Suprapubic skin (tissue), 4 donors: ENCODE measurements around a stretch of chr6.

GRCh38 chr6:166690990-166691670 lies 64.1 kb upstream of the RPS6KA2 start:
- PRO-cap = no peak
- RAMPAGE, long total RNA, 4 experiments = no peak in any of the 4 experiments

DNA sequence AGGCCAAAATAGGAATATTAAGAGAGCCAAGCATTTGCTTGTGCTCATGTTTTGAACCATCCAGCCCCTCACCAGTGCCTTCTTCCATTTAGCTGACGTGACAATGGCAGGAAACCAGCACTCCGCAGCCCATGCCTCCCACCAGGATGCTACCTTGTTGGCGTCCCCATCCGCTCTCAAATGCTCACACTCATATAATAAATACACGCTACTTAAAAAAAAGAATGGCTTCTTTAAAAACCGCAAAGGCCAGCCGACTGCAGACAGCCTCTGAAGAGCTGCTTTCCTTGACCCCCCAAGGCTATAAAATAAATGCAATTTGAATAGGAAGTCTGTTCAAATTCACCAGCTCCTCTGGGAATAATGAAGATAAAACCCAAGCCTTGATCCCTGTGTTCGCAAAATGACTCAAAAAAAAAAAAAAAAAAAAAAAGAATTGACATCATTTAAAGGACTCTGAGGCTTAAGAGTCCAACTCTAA lies 29.0 kb downstream of the RNASET2 start:
- PRO-cap = no peak
- RAMPAGE, long total RNA, 4 experiments = no peak in any of the 4 experiments

- PRO-cap = no peak
- RAMPAGE, long total RNA, 4 experiments = no peak in any of the 4 experiments
Measured at GRCh38 chr6:166954964-166955671, 1.2 kb downstream of the RNASET2 start.

DNA sequence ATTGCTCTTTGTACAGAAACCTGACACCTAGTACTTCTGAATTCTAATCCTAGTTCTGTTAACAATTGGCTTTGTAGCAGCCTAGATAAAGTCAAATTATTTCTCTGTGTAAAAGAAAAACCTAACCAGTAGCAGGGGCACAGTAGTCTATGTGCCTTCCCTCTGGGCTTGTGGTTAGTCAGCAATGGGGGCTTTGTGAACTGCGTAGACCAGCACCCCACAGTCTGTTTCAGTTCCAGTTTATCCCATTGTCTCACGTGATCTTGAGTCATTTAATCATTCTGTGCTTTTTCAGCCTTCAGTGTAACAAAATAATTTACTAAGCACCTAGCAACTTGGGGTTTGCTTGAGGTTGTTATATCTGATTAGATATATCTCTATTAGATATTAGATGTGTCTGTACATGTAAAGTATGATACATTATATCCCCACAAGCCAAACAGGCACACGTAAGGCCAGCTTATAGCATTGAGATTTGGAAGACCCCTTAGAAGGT lies 28.0 kb upstream of the CCR6 start:
- PRO-cap = no peak
- RAMPAGE, long total RNA, 4 experiments = no peak in any of the 4 experiments

DNA sequence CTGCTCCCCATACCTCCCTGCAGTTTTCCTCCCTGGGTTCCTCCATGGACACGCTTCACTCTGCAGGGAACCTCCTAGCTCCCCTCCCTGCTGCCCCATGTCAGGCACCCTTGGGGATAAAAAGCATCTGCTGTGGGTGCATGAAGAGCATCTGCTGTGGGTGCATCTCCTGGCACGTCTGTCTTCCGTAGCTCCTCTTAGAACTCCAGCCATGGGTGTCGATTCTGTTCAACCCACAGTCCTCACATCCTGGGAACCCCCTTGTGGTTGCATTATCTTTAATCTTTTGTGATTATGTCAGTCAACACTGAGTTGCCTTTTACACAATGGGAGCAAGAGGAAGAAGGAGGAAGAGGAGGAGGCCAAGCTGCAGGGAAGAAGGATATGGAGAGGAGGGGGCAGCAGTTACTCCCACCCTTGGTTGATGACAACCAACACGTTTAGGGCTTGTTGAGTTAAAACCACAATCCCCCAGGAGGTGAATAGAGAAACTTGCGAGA lies 24.1 kb upstream of the CCR6 start:
- PRO-cap = no peak
- RAMPAGE, long total RNA, 4 experiments = no peak in any of the 4 experiments

DNA sequence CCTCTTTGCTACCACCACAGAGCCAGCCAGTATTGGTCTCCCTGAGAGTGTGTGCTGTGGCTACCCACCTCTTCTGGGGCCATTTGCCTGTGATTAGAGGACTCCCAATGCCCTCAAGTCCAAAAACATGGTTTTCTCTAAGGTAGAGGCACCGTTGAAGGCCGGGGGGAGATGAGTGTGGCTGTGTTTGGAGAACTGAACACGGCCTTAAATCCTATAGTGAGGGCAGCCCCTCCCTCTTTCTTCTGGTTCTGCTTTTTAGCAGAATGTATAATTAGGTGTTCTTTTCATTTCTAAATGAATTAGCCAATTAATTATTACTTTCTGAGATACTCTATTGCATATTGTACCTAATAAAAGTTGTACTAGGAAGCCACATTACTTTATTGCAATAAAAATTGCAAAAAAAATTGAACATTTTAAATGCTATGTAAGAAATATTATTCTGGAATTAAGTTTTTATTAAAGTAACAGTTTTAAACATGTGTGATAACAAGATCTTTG lies 2.6 kb downstream of the CCR6 start:
- PRO-cap = no peak
- RAMPAGE, long total RNA, 4 experiments = no peak in any of the 4 experiments

DNA sequence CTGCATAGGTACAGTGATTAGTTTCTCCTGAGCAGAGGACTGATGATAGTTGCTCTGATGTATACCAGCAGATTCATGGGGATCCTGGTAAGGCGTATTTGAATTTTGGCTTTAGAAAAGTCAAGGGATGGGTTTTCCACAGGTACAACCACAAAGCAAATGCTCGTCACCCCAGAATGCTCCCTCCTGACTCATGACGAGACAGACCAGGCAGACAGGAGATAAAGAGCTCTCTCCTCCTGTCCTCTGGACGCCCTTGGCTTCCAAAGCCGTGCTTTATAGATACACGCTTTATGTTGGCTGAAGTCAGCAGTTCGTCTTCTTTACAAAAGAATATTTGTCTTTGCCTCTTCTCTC lies 166.8 kb downstream of the TTLL2 start:
- PRO-cap = no peak
- RAMPAGE, long total RNA, 4 experiments = no peak in any of the 4 experiments

DNA sequence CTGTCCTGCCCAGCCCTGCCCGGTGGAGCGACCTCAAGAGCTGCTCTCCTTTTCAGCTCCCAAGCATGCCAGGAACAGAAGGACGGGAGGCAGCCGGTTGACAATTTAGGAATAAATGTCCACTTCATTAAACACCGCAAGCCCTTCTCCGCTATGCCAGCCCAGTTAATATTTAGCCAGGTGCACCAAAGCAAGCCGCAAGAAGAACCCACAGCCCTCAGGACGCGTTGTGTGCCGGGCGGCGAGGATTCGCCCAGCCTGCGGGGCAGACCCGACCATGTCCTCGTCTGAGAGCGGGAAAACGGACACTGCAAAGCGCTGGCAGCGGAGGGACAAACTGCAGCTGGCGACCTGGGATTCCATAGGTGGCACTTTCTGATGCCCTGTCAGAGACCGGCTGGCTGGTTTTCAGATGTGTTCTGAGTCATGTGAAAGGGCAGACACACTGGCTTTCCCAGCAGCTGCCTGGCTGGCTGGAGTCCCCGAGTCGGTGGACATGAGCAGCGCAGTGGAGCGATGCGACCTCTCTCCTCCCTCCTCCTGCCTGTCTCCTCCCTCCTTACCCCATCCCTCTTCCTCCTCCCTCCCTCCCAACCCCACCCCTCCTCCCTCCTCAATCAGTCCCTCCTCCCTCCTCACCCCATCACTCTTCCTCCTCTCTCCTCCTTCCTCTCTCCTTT lies 222.0 kb downstream of the TTLL2 start:
- PRO-cap = no peak
- RAMPAGE, long total RNA, 4 experiments = no peak in any of the 4 experiments

DNA sequence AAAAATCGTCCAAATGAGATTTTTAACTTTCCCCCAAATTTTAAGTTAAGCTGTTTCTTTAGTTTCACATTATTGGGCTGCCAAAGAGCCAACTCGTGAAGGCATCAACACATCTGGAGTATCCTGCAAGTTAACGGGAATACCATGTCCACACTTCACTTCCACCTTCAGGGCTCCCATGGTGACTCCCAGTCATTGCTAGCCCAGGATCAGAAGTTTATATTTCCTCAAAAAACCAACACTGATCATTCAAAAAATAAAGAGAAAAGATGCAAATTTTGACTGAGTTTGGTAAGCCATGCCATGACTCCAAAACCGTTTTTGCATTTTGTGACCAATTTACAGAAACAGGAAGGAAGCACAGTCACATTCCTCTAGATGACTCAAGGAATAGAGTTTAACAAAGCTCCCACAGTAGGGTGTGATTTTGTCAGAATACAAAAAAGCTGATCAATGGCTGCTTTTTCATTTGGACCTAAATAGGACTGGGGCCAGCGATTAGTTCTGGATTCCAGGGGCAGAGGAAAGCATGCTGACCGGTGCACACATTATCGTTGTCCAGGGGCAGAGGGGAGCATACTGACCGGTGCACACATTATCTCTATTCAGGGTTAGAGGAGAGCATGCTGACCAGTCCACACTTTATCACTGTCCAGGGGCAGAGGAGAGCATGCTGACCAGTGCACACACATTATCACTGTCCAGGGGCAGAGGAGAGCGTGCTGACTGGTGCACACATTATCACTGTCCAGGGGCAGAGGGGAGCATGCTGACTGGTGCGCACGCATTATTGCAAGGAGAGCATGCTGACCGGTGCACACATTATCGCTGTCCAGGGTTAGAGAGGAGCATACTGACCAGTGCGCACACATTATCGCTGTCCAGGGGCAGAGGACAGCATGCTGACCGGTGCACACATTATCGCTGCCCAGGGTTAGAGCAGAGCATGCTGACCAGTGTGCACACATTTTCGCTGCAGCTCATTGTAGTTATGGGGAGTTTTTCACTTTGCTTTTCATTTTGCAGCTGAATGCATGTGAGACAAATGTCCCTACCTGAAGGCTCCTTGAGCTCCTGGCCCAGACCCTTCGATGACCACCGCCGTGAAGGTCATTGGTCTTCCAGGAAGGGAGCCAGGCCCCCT lies 179.2 kb upstream of the AFDN start:
- PRO-cap = no peak
- RAMPAGE, long total RNA, 4 experiments = no peak in any of the 4 experiments

- PRO-cap = no peak
- RAMPAGE, long total RNA, 4 experiments = no peak in any of the 4 experiments
Measured at GRCh38 chr6:167667927-167669140, 158.4 kb upstream of the AFDN start.

DNA sequence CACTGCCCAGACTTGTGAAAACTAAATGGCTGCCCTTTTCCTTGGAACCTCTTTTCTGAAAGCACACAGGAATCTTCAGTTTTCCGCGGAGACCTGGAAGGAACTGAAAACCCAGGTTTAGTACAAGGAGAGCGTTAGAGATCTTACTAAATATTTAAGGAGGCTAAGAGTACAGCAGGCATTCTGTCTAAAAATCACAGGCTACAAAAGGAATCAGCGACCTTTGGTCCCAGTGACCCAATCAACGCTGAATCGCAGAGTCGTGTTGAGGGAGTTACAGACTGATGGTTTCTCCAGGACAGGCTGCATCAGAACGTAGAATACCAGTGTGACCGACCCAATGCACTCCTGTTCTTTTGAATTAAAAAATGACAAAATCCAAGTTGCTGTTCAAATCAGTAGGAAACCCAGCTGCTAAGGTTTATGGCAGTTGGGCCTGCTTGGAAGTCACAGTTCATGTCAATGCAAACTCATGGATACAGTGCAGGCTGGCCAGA lies 155.9 kb upstream of the AFDN start:
- PRO-cap = no peak
- RAMPAGE, long total RNA, 4 experiments = no peak in any of the 4 experiments

DNA sequence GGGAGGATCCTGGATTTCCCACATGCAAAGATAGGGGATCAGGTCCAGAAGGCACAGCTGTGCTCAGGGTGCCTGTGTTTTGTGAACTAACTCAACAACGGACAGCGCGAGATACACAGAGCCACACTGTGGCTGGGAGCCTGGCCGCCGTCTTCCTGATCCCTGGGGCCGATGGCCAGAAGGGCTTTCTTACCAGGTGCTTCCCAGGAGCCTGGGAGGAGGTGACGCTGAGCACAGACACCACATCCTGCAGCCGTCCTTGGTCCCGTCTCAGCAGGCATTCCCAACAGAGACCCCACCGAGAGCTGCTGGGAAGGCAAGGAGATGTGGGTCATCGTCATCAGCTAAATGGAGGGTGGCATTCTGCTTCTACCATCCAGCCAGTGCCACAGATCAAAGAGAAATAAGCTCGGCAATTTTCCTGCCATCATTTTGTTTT lies 144.6 kb upstream of the AFDN start:
- PRO-cap = no peak
- RAMPAGE, long total RNA, 4 experiments = no peak in any of the 4 experiments

DNA sequence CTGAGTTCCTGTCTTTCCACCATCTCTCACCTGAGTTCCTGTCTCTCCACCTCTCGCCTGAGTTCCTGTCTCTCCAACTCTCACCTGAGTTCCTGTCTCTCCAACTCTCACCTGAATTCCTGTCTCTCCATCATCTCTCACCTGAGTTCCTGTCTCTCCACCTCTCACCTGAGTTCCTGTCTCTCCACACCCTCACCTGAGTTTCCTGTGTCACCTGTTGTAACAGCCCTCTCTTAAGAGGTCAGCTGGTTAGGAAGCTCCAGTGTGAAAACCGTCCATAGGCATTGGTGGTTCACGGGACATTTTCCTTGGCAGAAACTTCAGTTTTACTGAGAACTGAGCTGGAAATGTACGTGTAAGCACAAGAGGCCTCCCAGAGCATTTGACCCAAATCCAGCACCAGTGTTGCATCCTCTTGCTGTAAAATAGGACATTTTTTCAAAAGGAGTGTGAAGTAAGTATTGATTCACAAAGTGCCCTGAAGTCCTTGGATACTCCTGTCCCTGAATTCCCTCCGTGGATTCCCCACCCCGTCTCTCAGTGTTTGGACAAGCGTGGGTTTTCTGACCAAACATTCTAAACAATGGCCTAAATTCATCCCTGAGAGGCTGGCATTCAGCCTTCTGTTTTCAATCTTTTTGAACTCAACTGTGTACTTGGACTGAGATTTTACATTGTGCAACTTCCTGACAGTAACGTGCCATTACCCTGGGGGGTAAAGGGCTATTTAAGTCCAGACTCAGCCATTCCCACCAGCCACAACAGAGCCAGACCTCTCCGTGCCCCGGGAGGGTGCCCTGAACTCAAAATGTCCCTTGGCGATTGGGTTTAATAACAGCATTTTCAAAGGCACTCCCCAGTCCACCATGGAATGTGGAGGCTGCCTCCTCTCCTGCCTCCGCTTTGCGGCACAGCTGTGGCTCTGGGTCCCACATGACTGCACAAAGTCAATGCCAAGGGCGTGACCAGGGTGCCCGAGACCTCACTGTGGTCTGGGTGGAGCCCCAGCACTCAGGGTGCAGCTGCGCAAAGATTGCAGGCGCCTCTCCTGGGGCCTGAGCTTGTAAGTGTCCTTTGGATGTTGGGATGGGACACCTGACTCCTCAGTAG lies 92.8 kb upstream of the AFDN start:
- PRO-cap = unidirectional peak, plus-strand start at position 755 of the sequence
- RAMPAGE, long total RNA, 4 experiments = no peak in any of the 4 experiments

GRCh38 chr6:167762239-167762753 lies 64.4 kb upstream of the AFDN start:
- PRO-cap = no peak
- RAMPAGE, long total RNA, 4 experiments = no peak in any of the 4 experiments

GRCh38 chr6:167832880-167833517 lies 6.3 kb downstream of the AFDN start:
- PRO-cap = no peak
- RAMPAGE, long total RNA, 4 experiments = no peak in any of the 4 experiments

- PRO-cap = no peak
- RAMPAGE, long total RNA, 4 experiments = no peak in any of the 4 experiments
Measured at GRCh38 chr6:167850488-167851208, 23.9 kb downstream of the AFDN start.

DNA sequence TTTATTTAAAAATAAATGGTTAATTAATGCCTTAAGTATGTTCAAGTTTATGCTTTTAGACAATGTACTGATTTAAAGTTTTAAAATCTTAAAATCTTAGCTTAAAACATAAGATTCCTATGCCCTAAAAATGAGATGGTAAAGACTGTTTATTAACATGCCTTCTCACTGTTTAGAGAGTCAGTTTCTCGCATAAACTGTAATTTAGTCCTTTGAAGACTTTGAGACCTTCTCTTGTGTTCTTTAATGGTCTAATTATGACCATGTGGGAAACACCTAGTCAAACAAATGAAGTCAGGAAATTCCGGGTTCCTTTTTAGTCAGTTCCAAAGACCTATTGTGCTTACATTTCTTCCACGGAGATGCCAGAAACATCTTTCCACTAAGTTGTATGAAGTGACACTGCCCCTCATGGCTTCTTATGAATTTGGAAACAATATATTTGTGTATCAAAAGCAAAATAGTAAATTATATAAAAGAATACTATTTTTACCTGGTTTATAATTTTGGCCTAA lies 64.2 kb upstream of the KIF25 start:
- PRO-cap = no peak
- RAMPAGE, long total RNA, 4 experiments = no peak in any of the 4 experiments

- PRO-cap = no peak
- RAMPAGE, long total RNA, 4 experiments = start-site peak on the plus strand in 1 of 4 experiments, at chr6:167943039-167943548 at its widest, 61 reads per replicate
Measured at GRCh38 chr6:167942909-167943535, 54.4 kb upstream of the KIF25 start.

DNA sequence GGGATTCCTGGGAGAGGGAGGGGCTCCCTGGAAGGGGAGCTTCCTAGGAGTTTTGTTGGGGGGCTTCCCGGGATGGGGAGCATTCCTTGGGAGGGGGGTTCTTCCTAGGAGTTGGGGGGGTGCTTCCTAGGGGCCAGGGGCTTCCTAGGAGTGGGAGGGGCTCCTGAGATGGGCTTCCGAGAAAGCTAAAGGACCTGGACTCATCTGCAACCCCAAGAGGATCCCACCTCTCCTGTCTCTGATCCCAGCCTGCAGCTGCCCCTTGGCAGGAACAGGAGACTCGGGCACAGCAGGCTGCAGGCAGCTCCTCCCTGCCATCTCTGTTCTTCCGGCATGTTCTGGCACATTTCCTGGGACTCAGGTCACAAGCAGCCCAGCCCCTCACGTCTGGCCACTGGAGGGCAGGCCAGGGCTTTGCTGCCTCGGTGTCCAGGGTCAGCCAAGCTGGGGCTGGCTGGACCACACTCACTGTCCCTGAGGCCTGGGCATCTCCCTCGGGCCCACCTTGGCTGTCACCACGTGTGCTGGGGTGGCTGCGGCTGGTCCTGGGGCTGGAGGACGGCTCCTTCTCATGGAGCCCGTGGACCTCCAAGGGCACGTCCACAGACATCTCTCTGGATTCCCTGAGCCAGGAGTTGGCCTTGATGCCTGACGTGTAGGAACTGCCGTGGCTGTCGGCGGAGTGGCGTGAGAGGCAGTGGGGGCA lies 18.6 kb downstream of the FRMD1 start:
- PRO-cap = no peak
- RAMPAGE, long total RNA, 4 experiments = no peak in any of the 4 experiments

DNA sequence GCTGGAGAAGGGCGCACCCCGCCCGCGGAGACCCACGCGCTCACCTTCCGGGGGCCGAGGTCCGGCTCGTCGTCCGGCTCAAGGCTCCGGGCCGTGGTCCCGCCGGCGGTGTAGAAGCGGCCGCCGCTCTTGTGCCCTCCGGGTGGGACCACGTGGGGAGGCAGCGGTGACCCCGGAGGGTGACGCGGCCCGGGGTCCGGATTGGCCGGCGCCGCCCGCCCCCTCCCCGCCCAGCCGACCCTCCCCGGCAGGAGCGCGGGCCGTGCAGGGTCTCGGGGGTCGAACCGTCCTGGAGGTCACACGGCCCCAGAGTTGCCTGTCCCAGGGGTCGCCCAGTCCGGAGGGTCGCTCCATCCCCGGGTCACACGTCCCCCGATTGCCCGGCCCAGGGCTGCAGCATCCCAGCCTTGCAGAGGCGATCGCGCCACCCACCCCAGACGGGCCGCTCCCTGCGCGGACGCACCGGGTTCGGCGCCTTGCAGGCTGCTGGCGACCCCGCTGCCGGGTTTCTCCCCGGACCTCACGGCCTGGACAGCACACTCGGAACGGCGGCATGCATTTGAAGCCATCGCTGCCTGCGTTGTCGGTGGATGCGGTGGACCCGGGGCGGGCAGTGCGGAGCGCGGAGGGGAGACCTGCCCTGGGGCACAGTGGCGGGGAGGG lies 22.5 kb upstream of the FRMD1 start:
- PRO-cap = no peak
- RAMPAGE, long total RNA, 4 experiments = no peak in any of the 4 experiments